ENCODE data around the genes SLCO3A1 and ST8SIA2.

- PRO-cap, 7 experiments, result no peak in any of the 7 experiments
- RAMPAGE, long total RNA, 2 experiments, result start-site peak on the plus strand in 1 of 2 experiments, at chr15:90839690-90839698 at its widest, 5 reads per replicate
These were observed 28.8 kb upstream of the FURIN start for GRCh38 chr15:90839280-90840338.

GRCh38 chr15:90878509-90879365, 5.6 kb upstream of the FES start:
- PRO-cap, 7 experiments, result no peak in any of the 7 experiments
- RAMPAGE, long total RNA, 2 experiments, result start-site peak on the plus strand in 1 of 2 experiments, at chr15:90878740-90878933 at its widest, 14 reads per replicate

DNA sequence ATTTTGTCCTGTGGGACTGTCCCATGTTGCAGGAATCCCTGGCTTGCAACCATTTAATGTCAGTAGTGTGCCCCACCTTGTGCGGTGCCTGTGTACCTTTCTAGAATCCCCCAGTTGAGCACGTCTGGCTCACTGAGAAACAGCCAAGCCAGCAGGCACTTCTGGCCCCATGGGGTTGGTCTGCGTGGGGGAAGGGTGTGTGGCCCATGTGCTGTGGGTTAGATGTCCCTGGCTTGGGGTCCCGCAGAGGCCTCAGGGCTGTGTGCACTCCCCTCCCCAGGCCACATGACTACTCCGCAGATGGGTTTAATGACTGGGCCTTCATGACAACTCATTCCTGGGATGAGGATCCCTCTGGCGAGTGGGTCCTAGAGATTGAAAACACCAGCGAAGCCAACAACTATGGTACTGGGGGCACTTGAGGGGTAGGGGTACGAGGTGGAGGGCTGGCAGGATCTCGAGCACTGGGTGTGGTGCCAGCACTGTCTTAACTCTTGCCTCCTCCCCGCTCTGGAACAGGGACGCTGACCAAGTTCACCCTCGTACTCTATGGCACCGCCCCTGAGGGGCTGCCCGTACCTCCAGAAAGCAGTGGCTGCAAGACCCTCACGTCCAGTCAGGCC, 3.8 kb upstream of the FES start:
- PRO-cap, 7 experiments, result no peak in any of the 7 experiments
- RAMPAGE, long total RNA, 2 experiments, result no peak in any of the 2 experiments

GRCh38 chr15:90883349-90883728, 965 bp upstream of the FES start:
- PRO-cap, 7 experiments, result peak in 5 of 7 experiments; most common plus-strand start chr15:90883462 (in 4)
- RAMPAGE, long total RNA, 2 experiments, result no peak in any of the 2 experiments

DNA sequence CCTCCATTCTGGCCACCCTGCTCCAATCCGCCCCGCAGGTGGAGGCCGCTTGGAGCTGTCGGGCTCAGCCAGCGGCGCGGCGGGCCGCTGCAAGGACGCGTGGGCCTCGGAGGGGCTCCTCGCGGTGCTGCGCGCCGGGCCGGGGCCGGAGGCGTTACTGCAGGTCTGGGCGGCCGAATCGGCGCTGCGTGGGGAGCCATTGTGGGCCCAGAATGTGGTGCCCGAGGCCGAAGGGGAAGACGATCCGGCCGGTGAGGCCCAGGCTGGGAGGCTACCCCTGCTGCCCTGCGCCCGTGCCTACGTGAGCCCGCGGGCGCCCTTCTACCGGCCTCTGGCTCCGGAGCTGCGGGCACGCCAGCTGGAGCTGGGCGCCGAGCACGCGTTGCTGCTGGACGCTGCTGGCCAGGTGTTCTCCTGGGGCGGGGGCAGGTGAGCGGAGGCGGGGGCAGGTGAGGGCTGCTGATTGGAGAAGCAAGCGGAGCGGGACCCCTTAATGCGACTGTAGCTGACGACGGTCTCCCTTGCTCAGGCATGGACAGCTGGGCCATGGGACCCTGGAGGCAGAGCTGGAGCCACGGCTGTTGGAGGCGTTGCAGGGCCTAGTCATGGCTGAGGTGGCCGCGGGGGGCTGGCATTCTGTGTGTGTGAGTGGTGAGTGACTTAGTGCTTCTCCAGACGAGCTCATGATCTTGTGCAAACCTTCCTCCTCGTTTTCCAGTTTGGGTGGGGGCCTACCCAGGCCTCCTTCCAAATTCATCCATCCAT, 2.6 kb downstream of the RCCD1 start:
- PRO-cap, 7 experiments, result peak in 4 of 7 experiments; most common plus-strand start position 67 of the sequence (in 3); most common minus-strand start position 159 of the sequence (in 1)
- RAMPAGE, long total RNA, 2 experiments, result no peak in any of the 2 experiments

GRCh38 chr15:90993066-90993469, 1.3 kb downstream of the PRC1 start:
- PRO-cap, 7 experiments, result no peak in any of the 7 experiments
- RAMPAGE, long total RNA, 2 experiments, result no peak in any of the 2 experiments

GRCh38 chr15:91455873-91457097, 356.2 kb downstream of the SV2B start:
- PRO-cap, 7 experiments, result no peak in any of the 7 experiments
- RAMPAGE, long total RNA, 2 experiments, result start-site peak on the plus strand in 1 of 2 experiments, at chr15:91456387-91456395 at its widest, 7 reads per replicate

GRCh38 chr15:91853167-91854097, at the start of gene SLCO3A1:
SLCO3A1 (plus strand) TSS chr15:91853708.
- PRO-cap, 7 experiments, result peak in 7 of 7 experiments; most common plus-strand start chr15:91853366 (in 7); most common minus-strand start chr15:91853235 (in 6)
- RAMPAGE, long total RNA, 2 experiments, result no peak in any of the 2 experiments

DNA sequence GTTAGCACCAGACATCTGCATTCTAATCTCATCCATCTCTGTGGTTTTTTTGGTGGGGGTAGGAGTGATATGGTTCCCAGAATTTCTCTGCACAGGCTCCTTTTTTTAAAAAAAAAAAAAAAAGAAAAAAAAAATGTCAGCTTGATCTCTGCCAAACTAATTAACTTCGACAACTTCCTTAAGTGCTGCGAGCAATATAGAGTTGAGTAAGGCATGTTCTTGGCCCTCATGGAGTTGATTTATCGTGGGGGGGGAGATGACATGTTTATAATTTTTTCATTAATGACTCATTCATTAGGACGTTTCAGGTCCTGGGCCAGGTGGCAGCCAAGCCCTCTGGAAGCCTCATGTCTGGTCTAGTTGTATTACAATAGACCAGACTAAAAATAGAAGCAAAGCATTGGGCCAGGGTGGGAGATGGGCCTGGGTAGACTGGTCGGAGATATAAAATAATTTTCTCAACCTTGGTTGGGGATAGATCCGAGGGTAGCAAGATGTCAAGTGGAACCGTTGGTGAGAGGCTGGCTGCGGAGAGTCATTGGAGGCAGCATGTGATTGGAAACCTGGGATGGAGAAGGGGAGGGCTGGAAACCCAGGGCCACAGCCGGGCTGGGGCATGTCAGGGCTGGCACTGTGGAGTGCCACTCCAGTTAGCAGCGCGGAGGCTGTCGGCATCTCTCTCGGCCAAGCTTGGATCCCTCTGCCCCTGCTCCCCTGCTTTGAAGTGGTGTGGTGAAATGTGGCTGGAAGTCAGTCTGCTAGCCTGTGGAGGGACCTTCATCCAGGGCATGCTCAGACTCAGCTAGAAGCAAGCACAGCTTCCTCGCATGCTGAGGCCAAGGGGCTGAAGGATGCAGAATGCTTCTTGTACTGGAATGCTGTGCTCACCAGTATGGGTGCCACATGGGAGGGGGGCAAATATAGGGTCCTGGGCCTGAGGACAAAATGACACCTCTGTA, 13.2 kb downstream of the SLCO3A1 start:
- PRO-cap, 7 experiments, result peak in 1 of 7 experiments; most common minus-strand start position 708 of the sequence (in 1)
- RAMPAGE, long total RNA, 2 experiments, result no peak in any of the 2 experiments

GRCh38 chr15:91946503-91947234, 93.2 kb downstream of the SLCO3A1 start:
- PRO-cap, 7 experiments, result no peak in any of the 7 experiments
- RAMPAGE, long total RNA, 2 experiments, result no peak in any of the 2 experiments

- PRO-cap, 7 experiments, result no peak in any of the 7 experiments
- RAMPAGE, long total RNA, 2 experiments, result no peak in any of the 2 experiments
These were observed 158.6 kb downstream of the SLCO3A1 start for GRCh38 chr15:92012217-92012451.

GRCh38 chr15:92069594-92070345, 216.3 kb downstream of the SLCO3A1 start:
- PRO-cap, 7 experiments, result no peak in any of the 7 experiments
- RAMPAGE, long total RNA, 2 experiments, result no peak in any of the 2 experiments

DNA sequence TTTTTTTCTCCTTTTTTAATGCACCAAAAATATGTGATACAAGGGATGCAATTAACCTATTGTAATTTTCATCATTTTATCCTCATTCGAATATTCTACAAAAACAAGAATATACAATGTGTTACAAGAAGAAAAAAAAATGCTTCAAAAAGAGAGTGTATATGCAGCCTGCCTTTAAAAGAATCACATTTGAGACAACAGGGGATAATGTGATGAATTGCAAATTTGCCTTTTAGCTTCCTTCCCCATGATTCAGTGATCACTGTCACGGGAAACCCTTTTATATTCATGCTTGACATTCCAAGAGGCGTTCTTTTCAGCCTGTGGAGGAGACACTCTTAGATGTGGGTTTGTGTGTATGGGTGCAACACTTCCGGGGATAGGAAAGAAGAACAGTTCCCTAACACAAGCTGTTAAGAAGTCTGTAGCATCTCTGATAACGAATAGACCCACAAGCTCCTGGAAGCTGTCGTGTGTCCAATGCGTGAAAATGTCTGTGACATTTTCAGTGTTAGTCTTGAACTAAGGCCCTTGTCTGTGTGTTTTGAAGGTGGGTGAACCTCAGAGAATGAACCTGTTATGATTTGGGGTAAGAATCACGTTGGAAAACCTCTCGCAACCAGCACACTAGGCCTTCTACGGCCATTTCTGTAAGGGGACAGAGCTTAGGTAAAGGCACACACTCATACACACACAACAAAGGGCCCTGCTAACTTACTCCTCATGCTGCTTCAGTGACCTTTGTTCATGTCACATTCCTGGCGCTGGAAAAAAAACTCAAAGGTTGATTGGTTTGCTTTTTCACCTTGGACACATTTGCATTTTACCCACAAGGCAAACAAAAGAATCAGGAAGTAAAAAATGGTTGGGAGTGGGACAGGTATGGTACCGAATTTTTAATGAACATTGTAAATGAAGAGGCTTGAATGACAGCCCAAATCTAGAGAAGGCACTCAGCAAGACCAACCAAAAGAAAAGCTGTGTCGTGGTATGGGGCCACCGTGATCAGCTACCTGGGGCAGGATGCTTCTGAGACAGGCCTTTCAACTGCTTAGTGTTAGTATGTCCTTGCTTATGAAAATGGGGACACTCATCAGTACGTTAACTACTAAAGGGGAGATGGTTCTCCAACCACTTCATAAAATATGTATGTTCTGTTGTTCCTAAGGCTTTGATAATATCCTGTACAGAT, 229.1 kb upstream of the ST8SIA2 start:
- PRO-cap, 7 experiments, result no peak in any of the 7 experiments
- RAMPAGE, long total RNA, 2 experiments, result no peak in any of the 2 experiments

DNA sequence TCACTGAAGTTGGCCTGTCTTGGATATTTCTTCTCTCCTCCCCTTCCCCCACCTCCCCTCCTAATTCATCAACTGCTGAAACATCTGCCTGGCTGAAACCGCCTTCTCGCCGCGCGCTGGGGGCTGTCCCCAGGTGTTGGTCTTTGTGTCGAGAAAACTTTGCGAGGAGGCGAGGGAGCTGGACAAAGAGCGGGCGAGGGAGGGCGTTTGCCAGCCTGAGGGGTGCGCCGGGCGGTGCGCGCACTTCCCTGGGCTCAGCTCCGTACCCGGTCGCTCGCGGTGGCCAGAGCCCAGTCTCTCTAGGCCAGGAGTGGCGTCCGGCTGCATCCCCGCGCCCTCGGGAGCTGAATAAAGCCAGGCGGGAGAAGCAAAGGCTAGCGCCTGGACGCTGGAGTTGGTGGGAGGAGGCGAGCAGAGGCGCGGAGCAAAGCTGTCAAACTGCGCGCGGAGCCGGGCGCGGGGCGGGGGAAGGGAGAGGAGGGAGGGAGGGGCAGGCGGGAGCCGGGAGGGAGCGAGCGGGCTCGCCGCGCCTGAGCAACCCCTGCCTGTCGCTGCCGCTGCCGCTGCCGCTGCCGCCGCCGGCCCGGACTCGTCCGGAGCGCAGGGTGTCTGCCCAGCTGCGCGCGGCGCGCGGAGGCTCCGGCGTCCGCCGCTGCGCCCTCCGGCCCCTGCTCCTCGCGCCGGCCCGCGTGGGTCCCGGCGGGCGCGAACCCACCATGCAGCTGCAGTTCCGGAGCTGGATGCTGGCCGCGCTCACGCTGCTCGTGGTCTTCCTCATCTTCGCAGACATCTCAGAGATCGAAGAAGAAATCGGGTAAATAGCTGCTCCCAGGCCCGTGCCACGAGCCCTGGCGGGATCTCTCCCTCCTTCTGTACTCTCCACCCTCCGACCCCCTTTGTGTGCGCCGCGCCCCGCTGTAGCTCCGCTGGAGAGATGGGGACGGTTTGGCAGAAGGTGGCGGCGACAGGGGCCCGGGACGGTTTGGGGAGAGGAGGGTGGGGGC, at the start of gene ST8SIA2:
TSS of gene ST8SIA2 (plus strand) at position 533 of the 1,004 bp plus-strand sequence.
- PRO-cap, 7 experiments, result no peak in any of the 7 experiments
- RAMPAGE, long total RNA, 2 experiments, result no peak in any of the 2 experiments

- PRO-cap, 7 experiments, result peak in 3 of 7 experiments; most common plus-strand start chr15:92539432 (in 3)
- RAMPAGE, long total RNA, 2 experiments, result no peak in any of the 2 experiments
These were observed 116.4 kb downstream of the FAM174B start for GRCh38 chr15:92539194-92539496.

- PRO-cap, 7 experiments, result no peak in any of the 7 experiments
- RAMPAGE, long total RNA, 2 experiments, result no peak in any of the 2 experiments
These were observed 80.4 kb upstream of the CHD2 start for GRCh38 chr15:92819835-92820015.

DNA sequence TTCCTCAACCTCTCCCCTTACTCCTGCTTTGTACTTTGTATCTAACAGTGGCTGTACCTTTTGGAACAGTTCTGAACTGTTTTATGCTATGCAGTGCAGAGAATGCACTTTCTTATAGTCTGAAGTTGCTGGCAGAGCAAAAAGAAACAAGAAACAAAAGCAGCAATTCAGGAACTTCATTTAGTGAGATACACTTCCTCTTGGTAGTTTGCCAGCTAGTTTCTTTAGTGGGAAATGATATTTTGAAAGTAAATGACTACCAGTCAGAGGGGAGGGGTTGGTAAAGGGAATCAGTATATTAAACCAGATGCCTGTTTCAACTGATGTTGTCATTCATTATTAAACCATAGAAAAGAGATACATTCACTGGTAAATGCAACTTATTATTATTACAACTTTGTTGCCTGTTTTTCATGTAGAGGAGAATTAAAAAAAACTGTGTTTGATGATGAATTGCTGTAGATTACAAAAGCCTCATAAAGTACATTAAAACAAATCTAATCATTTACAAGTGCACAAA, 54.9 kb upstream of the CHD2 start:
- PRO-cap, 7 experiments, result no peak in any of the 7 experiments
- RAMPAGE, long total RNA, 2 experiments, result no peak in any of the 2 experiments

DNA sequence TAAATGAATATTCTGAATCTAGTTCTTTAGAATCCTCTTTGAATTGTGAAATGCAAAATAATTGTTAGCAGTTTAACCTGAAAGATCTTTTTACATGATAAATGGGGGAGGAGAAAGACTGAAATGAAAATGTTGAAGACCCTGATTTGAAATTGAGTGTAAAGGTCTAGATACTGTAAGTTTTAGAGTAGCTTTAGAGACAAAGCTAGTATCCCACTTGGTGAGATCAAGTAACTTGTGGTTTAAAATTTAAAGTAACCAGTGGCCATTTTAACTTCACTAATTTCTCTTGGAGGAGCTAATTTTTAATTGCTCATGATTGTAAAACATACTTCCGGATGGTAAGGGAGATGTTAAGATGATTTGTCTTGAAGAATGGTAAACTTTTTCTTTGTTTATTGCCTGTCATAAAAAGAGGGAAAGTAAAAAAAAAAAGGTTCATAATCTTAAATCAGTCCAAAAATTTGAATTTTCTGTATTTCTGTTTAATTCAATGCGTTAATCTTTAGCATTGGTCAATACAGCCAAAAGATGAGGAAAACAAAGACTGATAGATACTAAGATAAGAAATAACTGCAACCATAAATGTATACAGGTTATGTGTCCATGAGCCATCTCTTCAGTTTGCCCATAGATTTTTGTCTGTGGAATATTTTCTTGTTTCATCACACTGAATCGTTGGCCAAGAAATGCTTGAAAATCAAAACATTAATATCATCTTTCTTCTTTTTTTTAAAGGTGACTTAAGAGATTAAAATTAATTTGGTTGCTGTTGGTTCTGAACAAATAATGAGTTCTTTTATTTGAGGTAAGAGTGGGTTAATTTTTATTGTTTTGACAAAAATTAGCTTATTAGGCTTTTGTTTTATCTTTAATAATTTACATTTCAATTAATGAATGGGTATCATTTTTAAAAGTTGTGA, 15.1 kb upstream of the CHD2 start:
- PRO-cap, 7 experiments, result peak in 4 of 7 experiments; most common minus-strand start position 626 of the sequence (in 2)
- RAMPAGE, long total RNA, 2 experiments, result no peak in any of the 2 experiments

DNA sequence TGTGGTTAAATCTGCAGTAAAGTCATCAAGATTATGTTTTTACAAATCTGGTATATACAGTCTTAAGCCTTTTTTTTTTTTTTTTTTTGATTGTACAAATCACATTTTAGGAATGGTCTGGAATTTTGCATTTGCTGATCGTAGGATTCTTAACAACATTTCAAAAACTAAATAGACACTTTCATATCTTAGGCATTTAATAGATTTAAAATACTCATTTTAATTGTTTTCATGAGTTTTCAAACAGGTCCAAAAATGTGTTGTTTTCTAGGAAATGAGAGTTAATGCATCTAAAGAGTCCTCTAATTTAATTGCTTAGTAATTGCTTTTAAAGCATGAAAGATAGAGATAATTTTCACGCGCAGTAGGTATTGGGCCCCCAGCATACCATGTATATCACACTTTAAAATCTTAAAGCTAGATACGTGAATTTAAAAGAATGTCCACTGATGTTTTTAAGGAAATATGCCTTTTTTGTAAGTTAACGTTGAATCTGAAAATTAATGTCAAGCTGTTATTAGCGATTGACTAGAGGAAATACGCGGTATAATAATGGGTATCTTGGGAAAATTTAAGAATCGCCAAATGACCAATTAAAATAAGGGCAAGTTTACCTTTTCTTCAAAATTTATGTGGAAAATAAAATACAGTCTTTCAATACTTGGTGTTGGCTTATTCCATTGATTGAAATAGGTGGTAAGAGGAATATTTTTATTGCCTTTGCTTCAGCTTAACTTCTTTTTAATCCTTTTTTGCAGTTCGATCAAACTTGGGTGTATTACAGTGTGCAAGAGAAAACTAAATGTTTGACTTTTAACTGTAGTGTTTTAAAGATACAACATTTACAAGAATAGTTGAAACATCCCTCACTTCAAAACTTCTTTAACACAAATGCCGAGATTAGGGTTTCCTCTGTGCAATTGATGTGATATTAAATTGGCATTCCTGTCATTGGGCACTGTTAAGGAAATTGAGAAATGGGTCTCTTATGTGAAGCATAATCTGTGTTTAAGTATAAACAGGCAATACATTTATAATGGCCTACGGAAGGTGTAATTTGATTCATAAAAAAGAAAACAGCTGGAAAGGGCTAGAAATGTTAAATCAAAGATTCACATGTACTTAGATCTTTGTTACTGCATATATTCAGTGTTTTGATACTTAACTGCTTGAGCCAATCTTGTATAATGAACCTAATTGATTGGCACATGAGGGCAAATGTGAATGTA, 13.2 kb upstream of the CHD2 start:
- PRO-cap, 7 experiments, result no peak in any of the 7 experiments
- RAMPAGE, long total RNA, 2 experiments, result no peak in any of the 2 experiments

DNA sequence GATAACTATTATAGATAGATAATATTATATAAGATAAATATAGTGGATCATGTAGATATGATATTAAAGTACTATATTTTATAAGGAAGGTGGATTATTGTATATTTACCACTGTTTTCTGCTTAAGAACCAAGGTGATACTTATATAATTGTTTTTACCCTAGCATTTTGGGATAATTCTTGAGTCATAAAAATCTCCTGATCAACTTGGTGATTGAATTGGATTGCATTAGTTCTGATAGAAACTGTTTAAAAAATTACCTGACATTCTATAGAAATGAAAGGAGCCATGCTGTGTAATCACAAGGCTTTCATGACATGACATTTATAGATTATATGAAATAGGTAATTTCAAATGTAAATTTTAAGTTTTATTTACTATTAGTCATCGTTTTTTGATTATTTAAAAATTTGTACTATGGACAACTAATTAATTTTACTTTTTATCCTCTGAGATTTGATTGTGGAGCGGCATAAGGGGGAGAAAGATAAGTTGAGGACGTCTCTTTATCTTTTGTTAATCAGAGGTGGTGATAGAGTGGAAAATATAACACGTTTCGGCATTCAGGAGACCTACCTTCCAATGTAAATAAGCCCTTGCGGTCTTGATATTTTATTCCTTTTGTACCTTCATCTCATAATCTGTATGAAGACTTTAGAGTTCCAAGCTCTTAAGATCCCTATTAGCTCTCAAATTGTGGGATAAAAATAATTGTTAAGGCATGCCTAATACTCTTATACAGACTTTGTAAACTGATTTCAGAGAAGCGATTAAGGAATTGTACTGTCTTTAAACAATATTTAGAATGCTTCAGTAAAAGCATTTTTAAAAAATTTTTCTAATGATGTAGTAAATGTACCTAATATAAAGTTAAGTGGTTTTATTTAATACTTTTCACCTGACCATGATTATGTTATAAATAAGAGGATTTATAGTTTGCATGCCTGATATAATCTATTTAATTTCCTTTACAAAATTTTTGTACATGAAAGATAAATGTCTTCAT, 12.1 kb upstream of the CHD2 start:
- PRO-cap, 7 experiments, result no peak in any of the 7 experiments
- RAMPAGE, long total RNA, 2 experiments, result no peak in any of the 2 experiments